RPMI7951 (cell line): ENCODE data around the gene CDHR3.

- RAMPAGE, long total RNA, result no peak
These were observed 32.7 kb upstream of the SH2B2 start for GRCh38 chr7:102253795-102254500.

DNA sequence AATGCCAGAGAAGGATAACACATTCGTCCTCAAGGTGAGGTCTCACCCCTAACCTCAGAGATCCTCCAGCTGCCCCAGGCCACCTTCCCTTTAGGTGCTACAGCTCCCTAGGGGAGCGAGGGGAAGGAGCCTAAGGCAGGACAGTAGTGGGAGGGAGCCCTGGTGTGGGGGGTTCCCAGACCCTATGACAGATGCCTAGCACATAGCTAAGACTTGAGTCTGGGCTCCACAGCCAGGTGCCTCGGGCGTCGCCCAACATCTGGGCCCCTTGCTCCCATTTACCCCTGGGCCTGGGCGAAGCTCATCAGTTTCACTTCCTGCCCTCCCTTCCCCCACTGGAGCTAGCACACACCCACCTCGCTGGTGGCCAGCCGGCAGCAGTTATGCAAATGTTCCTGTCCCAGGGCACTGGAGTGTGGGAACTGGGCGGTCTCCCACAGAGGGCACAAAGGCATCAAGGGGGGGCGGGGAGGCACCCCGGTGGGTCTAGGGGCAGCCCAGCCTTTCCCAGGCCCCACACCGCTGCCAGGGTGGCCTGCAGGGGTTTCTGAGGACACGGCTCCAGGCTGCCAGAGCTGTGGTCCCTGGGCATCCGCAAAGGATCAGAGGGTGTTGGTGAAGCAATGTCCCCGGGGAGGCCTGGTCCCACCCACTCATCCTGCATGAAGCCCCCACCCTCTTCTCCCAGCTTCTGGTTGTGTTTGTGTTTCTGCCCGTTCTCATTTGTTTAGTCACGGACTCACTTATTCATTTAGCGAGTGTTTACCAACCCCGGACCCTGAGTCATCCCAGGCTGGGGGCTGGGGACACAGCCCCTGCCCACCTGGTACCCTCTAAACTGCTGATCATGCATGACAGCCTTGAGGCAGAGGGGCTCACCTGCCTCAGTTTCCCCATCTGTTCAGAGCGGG, 20.4 kb downstream of the SH2B2 start:
- RAMPAGE, long total RNA, result no peak

DNA sequence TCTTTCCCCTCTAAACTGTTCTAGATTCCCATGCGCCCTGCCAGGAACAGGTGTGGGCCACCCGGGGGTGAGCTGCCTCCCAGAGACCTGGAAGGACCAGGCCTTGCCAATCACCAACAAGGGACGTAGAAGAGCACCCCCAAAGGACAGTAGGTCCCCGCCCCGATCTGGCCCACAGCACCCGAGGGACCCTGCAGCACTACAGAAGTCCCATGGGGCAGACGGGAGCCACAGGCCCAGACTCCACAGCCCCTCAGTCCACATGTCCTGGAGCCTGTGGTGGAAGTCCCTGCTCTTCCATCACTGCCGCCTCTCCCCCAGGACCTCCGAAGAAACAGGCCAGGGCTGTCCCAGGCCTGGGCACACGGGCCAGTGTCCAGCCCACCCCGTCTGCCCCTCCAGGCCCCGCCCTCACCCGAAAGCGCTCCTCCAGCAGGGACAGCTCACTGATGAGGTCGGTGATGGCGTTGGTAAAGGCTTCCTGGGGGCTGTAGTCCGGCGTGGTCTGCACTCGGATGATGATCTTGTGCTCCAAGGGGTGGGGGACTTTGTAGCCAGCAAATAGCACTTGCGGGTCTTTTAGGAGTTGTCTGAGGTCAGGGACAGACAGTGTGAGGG, 4.7 kb downstream of the POLR2J start:
- RAMPAGE, long total RNA, result no peak

- RAMPAGE, long total RNA, result no peak
These were observed 5.2 kb downstream of the RASA4B start for GRCh38 chr7:102512432-102512821.

DNA sequence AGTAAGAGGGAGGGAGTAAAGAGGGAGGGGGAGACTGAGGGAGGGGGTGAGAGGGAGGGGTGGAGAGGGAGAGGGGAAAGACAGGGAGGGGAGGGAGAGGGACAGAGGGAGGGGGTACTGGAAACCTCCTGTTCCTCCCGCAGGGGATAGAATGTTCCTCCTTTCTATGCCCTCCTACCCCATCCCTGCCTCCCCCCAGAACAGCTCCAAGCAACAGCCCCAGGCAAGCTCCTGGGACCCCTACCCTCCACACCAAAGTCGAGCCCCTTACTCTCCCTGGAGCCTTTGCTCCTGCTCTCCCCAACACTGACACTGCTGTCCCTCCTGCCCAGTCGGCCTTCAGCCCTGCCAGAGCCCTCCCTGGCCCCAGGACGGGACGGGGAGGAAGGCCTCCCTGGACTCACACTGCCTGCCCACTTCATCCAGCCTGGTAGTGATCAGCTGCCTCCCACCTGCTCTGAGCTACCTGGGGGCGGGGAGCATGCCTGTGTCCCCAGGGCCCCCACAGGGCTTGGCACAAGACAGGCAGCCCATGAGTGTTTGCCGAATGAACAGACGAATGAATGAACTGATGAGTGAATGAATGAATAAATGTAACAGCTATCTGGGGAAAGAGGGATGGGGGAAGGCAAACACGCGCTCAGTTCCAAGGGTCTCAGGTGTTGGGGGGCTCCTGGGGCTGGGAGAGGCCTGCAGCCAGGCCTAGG, 4.6 kb downstream of the RASA4B start:
- RAMPAGE, long total RNA, result no peak

GRCh38 chr7:102744535-102744876, 4.3 kb upstream of the FAM185A start:
- RAMPAGE, long total RNA, result no peak

GRCh38 chr7:103147944-103148609, 822 bp downstream of the NAPEPLD start:
- RAMPAGE, long total RNA, result no peak

DNA sequence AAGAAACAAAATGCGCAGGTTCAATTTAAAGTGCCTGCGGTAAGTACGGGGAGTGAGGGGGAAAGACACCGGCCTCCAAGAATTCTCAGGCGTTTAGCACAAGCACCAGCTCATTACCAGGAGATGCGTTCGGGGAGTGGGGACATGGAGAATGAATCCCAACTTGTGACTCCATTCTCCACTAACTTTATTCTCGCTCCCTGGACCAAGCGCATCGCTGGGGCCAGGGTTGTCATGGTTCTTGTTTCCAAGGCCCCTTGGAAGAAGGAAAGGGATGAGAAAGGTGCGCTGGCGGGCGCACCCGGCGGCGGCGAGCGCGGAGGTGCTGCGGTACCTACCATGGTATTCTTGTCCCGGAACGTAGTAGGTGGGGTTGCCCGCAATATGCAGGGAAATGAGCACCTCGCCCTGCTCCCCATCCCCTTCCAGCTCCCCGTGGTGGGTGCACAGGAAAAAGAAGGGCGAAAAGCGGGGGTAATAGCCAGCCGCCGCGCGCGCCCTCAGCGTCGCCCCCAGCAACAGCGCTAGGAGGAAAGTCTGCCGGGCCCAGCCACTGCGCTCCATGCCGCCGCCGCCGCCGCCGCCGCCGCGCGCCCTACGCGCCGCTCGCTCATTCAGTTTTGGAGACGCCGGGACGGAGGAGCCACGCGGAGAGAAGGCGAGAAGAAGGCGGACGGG, 526 bp downstream of the RELN start:
- RAMPAGE, long total RNA, result no peak

DNA sequence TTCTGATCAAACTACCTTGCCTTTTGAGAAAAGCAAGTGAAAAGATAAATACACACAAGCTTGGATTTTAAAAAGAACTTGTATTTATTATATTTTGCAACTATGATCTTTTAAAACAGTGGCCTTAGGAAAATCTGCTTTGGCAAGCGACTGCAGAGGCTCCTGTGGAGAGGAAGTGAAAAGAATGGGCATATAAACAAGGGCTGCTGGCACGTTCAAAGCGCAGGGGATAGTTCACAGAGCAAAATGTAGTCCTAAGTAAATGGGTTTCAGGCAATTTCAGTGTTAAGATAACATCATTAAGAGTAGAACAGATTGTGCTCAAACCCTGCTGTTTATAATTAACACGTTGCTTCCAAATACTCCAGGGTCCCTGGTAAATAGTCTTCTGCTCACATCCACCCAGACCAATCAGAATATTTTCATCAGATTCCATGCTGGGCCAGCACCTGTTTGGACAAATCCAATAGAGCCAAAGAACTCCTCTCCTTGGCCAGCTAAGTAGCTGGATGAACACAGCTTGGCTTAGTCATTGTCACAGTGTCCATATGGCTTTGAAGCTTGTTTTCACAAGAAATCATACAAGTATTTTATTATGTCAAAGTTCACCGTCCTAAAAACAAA, 81.4 kb downstream of the ORC5 start:
- RAMPAGE, long total RNA, result no peak

GRCh38 chr7:104210049-104210283, 2.2 kb upstream of the ORC5 start:
- RAMPAGE, long total RNA, result no peak

GRCh38 chr7:104985716-104986529, 28.1 kb upstream of the KMT2E start:
- RAMPAGE, long total RNA, result no peak

- RAMPAGE, long total RNA, result no peak
These were observed 562 bp upstream of the KMT2E start for GRCh38 chr7:105013119-105014166.

- RAMPAGE, long total RNA, result no peak
These were observed 81.7 kb downstream of the KMT2E start for GRCh38 chr7:105095687-105096152.

- RAMPAGE, long total RNA, result no peak
These were observed 69.0 kb downstream of the SRPK2 start for GRCh38 chr7:105319666-105320226.

- RAMPAGE, long total RNA, result no peak
These were observed 35.1 kb downstream of the SRPK2 start for GRCh38 chr7:105353340-105354366.

DNA sequence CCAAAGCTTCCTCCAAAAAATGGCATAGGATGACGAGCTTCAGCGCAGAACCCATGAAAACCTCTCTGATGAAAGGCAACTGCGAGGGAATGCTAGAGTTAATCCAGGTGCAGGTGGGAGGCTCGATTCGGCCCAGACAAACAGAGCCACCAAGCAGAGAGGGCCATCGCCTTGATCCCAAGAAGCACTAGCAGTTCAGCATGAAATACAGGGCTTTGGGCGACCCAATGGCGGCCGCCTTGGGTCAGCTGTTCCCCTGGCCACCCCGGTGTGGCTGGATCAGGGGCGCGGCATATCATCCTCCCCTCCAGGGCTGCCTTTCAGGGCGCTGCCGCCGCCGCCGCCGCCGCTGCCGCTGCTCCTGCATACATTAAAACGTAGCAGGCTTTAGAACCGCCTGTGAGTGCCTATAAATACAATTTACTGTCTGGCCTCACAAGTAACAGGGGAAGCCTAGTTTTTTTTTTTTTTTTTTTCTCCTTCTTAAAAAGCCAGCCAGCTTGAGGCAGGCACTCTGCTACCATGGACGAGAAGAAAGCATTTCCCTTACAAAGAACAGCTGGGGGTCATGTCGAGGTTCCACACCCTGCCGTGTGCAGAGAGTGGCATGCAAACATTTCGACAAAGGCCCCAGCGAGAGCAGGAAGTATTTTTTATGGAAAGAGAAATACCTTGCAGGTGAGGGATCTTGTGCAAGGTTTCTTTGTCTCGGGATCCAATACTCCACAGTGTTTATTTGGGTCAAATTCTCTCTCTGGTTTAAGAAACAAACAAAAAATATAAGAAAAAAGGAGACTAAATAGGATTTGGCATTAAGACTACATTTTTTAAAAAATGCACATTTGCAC, 57.7 kb upstream of the EFCAB10 start:
- RAMPAGE, long total RNA, result no peak

DNA sequence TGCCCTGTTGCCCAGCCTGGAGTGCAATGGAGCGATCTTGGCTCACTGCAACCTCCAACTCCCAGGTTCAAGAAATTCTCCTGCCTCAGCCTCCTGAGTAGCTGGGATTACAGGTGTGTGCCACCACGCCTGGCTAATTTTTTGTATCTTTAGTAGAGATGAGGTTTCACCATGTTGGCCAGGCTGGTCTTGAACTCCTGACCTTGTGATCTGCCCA, 80.7 kb upstream of the EFCAB10 start:
- RAMPAGE, long total RNA, result no peak

DNA sequence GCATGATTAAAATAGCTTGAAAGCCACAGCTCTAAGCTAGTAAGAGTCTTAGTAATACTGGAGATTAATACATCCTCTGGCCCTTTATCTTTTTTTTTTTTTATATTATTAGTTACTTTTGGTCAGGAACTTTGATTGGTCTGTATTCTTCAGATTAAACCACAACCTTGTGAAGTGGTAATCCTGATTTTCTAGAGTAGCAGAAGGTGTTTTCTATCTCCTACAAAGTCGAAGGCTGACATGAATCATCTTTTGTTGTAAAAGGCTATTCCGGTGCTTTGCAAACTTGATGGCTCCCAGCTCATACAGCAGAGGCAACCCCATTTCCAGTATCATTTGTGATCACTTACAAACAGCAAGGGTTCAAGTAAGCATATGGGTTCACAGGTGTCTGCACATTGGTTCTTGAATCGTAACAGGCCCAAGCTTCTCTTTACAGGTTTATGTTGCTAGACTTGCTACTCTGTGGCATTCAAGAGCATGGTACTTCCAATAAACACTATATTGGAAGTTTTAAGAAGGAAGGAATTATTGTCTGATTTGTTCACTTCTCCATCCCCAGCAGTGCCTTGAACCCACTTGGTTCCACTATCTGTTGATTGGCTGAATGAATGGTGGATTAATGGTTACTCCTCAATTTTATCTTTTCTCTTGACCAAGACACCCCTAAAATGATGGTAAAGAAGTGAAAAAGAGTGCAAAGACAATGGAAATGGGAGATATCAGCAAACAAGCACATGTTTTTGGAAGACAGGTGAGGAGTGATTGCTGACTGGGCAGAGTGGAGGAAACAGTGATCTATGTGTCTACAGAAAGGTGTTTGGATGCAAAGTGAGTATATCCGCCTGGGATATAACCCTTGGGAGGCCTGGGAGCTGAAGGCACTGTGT, 53.1 kb downstream of the ATXN7L1 start:
- RAMPAGE, long total RNA, result no peak

DNA sequence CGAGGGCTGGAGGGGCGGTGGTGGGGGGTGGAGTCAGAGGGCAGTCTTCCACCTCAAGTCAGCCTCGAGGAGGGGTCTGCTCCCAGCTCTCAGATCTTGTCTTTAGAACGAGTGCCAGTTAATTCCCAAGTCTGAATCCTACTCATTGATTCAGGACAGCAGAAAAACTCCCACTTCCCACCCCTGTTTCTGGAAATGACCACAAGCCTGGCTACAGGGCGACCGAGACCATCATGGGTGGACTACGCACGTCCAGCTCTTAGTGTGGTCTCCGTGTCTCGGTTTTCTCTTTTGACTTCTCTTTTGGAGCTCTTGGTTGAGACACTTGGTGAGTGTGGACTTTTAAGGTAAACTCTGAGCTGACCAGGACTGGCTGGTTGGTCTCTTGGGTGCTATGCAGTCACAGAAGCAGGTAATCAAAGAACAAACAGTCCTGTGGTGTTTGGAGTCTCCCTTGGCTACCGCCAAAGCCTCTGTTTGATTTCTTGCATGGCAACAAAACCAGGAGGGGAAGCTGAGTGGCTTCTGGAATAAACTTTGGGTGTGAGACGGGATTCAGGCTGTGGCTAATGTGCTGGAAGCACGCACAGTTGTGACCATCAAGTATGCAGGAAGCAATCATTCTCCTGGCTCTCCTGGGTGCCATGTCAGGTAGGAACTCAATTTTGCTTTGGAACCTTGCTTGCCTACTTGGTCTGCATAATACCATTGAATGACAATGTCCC, at the start of gene CDHR3:
CDHR3 (plus strand) TSS at position 551 of the 725 bp plus-strand sequence.
- RAMPAGE, long total RNA, result no peak

GRCh38 chr7:106098770-106099404, 13.2 kb downstream of the SYPL1 start:
- RAMPAGE, long total RNA, result no peak